Measurements from ENCODE around the gene HMGCLL1.

DNA sequence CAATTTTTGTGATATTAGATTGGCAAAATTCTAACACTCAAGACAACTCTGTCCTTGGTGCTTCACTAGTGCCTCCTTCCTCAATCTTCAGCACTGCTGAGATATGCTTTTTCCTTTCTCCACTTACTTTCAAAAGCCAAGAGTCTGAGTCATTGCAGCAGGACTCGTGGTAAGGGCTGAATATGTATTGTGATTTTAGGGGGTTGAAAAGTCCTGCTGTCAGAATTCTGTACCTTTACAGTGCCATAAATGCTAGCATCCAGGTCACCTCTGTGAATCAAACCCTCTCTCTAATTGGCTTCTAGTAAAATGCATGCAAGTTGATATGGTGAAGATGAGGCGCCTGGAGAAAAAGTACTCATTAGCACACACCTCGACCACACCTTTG is 43.8 kb upstream of the FAM83B start:
- RAMPAGE, long total RNA = no peak
- RRBS = no CpG with 5 or more reads among the region's 3 CpGs
PRO-cap:
- standard = no peak
- CoPRO, capped RNA only, 2 experiments = no peak in any of the 2 experiments
- CoPRO, capped and uncapped RNA, 2 experiments = no peak in any of the 2 experiments
- CoPRO, uncapped RNA only, 2 experiments = no peak in any of the 2 experiments
CAGE:
- cytosol, long polyA plus RNA = no peak
- long polyA plus RNA = no peak
- nucleolus, long total RNA = no peak
- nucleus, long polyA plus RNA = no peak

- RAMPAGE, long total RNA = no peak
- RRBS = no CpG with 5 or more reads among the region's 33 CpGs
PRO-cap:
- standard = no peak
- CoPRO, capped RNA only, 2 experiments = no peak in any of the 2 experiments
- CoPRO, capped and uncapped RNA, 2 experiments = no peak in any of the 2 experiments
- CoPRO, uncapped RNA only, 2 experiments = no peak in any of the 2 experiments
CAGE:
- cytosol, long polyA plus RNA = no peak
- long polyA plus RNA = no peak
- nucleolus, long total RNA = no peak
- nucleus, long polyA plus RNA = no peak
Observed at GRCh38 chr6:54961275-54962234, 115.0 kb downstream of the FAM83B start.

GRCh38 chr6:55578496-55579580 is at the start of gene HMGCLL1:
Gene HMGCLL1, minus strand, starts transcription at chr6:55579192.
- RAMPAGE, long total RNA = no peak
- RRBS = no CpG with 5 or more reads among the region's 56 CpGs
PRO-cap:
- standard = no peak
- CoPRO, capped RNA only, 2 experiments = no peak in any of the 2 experiments
- CoPRO, capped and uncapped RNA, 2 experiments = no peak in any of the 2 experiments
- CoPRO, uncapped RNA only, 2 experiments = no peak in any of the 2 experiments
CAGE:
- cytosol, long polyA plus RNA = no peak
- long polyA plus RNA = no peak
- nucleolus, long total RNA = no peak
- nucleus, long polyA plus RNA = no peak

- RAMPAGE, long total RNA = no peak
- RRBS = no CpG with 5 or more reads among the region's 2 CpGs
PRO-cap:
- standard = no peak
- CoPRO, capped RNA only, 2 experiments = no peak in any of the 2 experiments
- CoPRO, capped and uncapped RNA, 2 experiments = no peak in any of the 2 experiments
- CoPRO, uncapped RNA only, 2 experiments = no peak in any of the 2 experiments
CAGE:
- cytosol, long polyA plus RNA = no peak
- long polyA plus RNA = no peak
- nucleolus, long total RNA = no peak
- nucleus, long polyA plus RNA = no peak
Observed at GRCh38 chr6:56475978-56476356, 228.6 kb upstream of the COL21A1 start.

- RAMPAGE, long total RNA = no peak
- RRBS = no CpG with 5 or more reads among the region's 9 CpGs
PRO-cap:
- standard = no peak
- CoPRO, capped RNA only, 2 experiments = no peak in any of the 2 experiments
- CoPRO, capped and uncapped RNA, 2 experiments = no peak in any of the 2 experiments
- CoPRO, uncapped RNA only, 2 experiments = no peak in any of the 2 experiments
CAGE:
- cytosol, long polyA plus RNA = no peak
- long polyA plus RNA = no peak
- nucleolus, long total RNA = no peak
- nucleus, long polyA plus RNA = no peak
Observed at GRCh38 chr6:56482293-56483045, 235.1 kb upstream of the COL21A1 start.

- RAMPAGE, long total RNA = no peak
- RRBS = no CpG with 5 or more reads among the region's 4 CpGs
PRO-cap:
- standard = no peak
- CoPRO, capped RNA only, 2 experiments = no peak in any of the 2 experiments
- CoPRO, capped and uncapped RNA, 2 experiments = no peak in any of the 2 experiments
- CoPRO, uncapped RNA only, 2 experiments = no peak in any of the 2 experiments
CAGE:
- cytosol, long polyA plus RNA = no peak
- long polyA plus RNA = no peak
- nucleolus, long total RNA = no peak
- nucleus, long polyA plus RNA = no peak
Observed at GRCh38 chr6:56527383-56527793, 280.0 kb upstream of the COL21A1 start.

- RAMPAGE, long total RNA = no peak
- RRBS = no CpG with 5 or more reads among the region's 1 CpG
PRO-cap:
- standard = no peak
- CoPRO, capped RNA only, 2 experiments = no peak in any of the 2 experiments
- CoPRO, capped and uncapped RNA, 2 experiments = no peak in any of the 2 experiments
- CoPRO, uncapped RNA only, 2 experiments = no peak in any of the 2 experiments
CAGE:
- cytosol, long polyA plus RNA = no peak
- long polyA plus RNA = no peak
- nucleolus, long total RNA = no peak
- nucleus, long polyA plus RNA = no peak
Observed at GRCh38 chr6:56539283-56539611, 291.9 kb upstream of the COL21A1 start.

DNA sequence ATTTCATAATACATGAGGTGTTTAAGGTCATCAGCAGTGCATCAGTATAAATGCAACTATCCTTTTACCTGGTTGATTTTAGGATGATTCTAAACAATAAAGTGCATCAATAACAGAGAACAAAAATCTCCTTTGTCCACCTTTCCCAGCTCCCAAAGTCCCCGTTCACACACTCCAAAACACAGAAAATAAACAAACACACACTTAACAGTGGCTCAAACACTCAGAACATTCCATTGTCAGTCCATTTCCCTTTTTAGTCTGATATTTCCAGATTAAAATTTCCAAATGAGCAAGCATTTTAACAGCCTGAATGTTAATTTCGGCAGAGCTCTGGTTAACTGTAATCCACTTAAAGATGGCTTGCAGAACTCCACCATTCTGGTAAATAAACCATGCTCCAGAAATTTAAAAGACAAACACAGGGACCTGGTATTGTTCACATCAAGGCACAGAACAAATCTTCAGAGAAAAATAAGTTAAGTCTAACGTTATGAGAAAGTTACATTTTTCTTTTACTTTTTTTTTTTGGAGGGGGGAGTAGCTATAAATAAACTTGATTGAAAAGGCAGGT is 294.4 kb upstream of the COL21A1 start:
- RAMPAGE, long total RNA = no peak
- RRBS = no CpG with 5 or more reads among the region's 3 CpGs
PRO-cap:
- standard = no peak
- CoPRO, capped RNA only, 2 experiments = no peak in any of the 2 experiments
- CoPRO, capped and uncapped RNA, 2 experiments = no peak in any of the 2 experiments
- CoPRO, uncapped RNA only, 2 experiments = no peak in any of the 2 experiments
CAGE:
- cytosol, long polyA plus RNA = no peak
- long polyA plus RNA = no peak
- nucleolus, long total RNA = no peak
- nucleus, long polyA plus RNA = no peak

GRCh38 chr6:56625024-56625483 is 329.6 kb downstream of the DST start:
- RAMPAGE, long total RNA = no peak
- RRBS = no CpG with 5 or more reads among the region's 5 CpGs
PRO-cap:
- standard = no peak
- CoPRO, capped RNA only, 2 experiments = no peak in any of the 2 experiments
- CoPRO, capped and uncapped RNA, 2 experiments = no peak in any of the 2 experiments
- CoPRO, uncapped RNA only, 2 experiments = no peak in any of the 2 experiments
CAGE:
- cytosol, long polyA plus RNA = no peak
- long polyA plus RNA = no peak
- nucleolus, long total RNA = no peak
- nucleus, long polyA plus RNA = no peak

DNA sequence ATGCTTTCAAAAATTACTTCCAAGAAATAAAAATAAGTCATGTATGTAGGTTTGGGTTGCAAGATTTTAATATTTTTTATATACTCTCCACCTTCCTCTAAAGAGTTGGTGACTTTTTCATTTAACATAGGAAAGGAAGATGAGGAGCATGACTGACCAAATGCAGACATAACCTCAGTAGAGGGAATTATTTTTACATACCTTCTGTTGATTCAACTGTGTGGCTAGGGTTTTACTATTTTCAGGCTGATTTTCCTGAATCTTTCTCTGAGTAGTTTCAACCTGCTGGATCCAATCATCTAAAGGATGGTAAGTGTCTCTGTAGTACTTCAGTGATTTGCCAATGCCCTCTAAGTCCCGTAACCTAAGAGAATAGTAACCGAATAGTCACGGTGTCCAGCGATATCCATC is 326.8 kb downstream of the DST start:
- RAMPAGE, long total RNA = no peak
- RRBS = no CpG with 5 or more reads among the region's 4 CpGs
PRO-cap:
- standard = no peak
- CoPRO, capped RNA only, 2 experiments = no peak in any of the 2 experiments
- CoPRO, capped and uncapped RNA, 2 experiments = no peak in any of the 2 experiments
- CoPRO, uncapped RNA only, 2 experiments = no peak in any of the 2 experiments
CAGE:
- cytosol, long polyA plus RNA = no peak
- long polyA plus RNA = no peak
- nucleolus, long total RNA = no peak
- nucleus, long polyA plus RNA = no peak

- RAMPAGE, long total RNA = no peak
- RRBS = no CpG with 5 or more reads among the region's 3 CpGs
PRO-cap:
- standard = no peak
- CoPRO, capped RNA only, 2 experiments = no peak in any of the 2 experiments
- CoPRO, capped and uncapped RNA, 2 experiments = no peak in any of the 2 experiments
- CoPRO, uncapped RNA only, 2 experiments = no peak in any of the 2 experiments
CAGE:
- cytosol, long polyA plus RNA = no peak
- long polyA plus RNA = no peak
- nucleolus, long total RNA = no peak
- nucleus, long polyA plus RNA = no peak
Observed at GRCh38 chr6:56660218-56661035, 294.2 kb downstream of the DST start.

DNA sequence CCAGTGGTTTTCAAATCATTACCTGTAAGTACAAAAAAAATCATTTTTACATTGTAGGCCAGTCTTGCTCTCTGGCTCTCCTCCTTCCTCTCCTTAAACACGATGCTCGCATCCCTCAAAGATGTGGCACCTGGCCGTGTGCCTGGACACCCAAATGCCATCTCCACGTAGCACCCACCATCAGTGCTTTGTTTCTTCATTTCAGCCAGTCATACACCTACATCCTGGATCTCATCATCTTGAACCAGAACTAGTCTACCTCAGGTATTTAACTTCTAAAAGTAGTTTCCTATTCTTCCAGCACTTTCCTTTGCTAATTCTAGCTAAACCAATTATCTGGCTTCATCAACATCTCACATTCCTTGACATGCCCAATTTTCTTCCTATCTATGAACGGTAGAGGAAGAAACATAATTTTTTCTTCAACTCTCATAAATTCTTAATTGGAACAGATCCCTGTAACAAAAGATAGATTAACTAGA is 276.6 kb downstream of the DST start:
- RAMPAGE, long total RNA = no peak
- RRBS = no CpG with 5 or more reads among the region's 5 CpGs
PRO-cap:
- standard = no peak
- CoPRO, capped RNA only, 2 experiments = no peak in any of the 2 experiments
- CoPRO, capped and uncapped RNA, 2 experiments = no peak in any of the 2 experiments
- CoPRO, uncapped RNA only, 2 experiments = no peak in any of the 2 experiments
CAGE:
- cytosol, long polyA plus RNA = no peak
- long polyA plus RNA = no peak
- nucleolus, long total RNA = no peak
- nucleus, long polyA plus RNA = no peak

DNA sequence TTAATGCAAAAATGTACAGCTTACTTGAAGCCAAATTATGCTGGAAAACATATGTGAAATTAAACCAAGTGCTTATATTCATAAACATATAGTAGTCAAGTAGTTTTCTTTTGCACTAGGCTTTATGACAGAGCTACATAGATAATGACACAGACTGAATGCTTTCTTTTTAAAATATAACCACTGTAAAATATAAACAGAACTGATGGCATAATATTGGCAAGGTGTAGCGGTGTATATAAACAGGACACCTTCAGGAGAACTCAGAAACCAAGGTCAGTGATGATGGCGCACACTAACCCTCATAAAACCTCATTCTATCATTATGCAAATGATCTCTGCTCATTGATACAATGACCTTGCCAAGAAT is 263.5 kb downstream of the DST start:
- RAMPAGE, long total RNA = no peak
- RRBS = no CpG with 5 or more reads among the region's 2 CpGs
PRO-cap:
- standard = no peak
- CoPRO, capped RNA only, 2 experiments = no peak in any of the 2 experiments
- CoPRO, capped and uncapped RNA, 2 experiments = no peak in any of the 2 experiments
- CoPRO, uncapped RNA only, 2 experiments = no peak in any of the 2 experiments
CAGE:
- cytosol, long polyA plus RNA = no peak
- long polyA plus RNA = no peak
- nucleolus, long total RNA = no peak
- nucleus, long polyA plus RNA = no peak

DNA sequence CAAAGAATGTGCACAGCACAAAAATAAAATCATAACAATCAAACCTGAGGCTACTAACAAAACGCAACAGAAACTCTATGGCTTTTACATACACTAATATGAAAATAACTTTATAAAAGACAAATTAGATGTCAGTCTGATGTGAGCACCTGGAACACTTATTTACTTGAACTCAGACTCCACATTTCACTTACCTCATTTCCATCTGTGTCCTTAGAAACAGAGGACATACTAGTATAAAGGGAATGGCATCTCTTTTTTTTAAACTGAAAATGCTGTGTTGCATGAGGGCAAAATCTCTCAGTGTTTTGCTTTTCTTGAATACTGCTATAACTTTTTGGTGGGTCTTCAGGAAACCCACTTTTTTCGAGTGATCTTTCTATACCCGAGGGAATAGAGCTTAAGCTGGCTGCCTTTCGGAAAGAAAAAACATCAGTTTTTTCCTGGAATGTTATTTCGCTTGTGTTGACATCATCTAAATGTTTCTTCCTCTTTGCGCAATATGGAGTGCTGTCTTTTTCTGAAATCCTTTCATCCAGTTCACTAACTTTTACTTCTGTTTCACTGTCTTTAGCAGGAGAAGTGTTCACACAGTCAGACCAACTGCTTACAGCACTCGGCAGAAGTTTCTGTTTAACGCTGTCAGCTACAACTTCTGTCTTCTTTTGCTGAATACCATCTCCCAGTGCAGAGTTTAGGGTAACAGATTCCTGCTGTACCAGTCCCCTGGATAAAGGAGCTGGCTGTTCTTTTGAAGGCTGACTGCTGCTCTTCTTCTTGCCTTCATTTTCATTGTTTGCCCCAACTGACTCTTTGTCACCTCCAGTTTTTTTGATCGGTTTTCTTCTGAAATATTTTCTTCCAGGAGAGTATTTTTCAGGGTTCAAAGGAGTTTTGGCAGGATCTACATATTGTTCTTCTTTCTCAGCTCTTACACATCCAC is 262.2 kb downstream of the DST start:
- RAMPAGE, long total RNA = no peak
- RRBS = no CpG with 5 or more reads among the region's 9 CpGs
PRO-cap:
- standard = no peak
- CoPRO, capped RNA only, 2 experiments = no peak in any of the 2 experiments
- CoPRO, capped and uncapped RNA, 2 experiments = no peak in any of the 2 experiments
- CoPRO, uncapped RNA only, 2 experiments = no peak in any of the 2 experiments
CAGE:
- cytosol, long polyA plus RNA = no peak
- long polyA plus RNA = no peak
- nucleolus, long total RNA = no peak
- nucleus, long polyA plus RNA = no peak

GRCh38 chr6:56714881-56715555 is 239.6 kb downstream of the DST start:
- RAMPAGE, long total RNA = no peak
- RRBS = no CpG with 5 or more reads among the region's 3 CpGs
PRO-cap:
- standard = no peak
- CoPRO, capped RNA only, 2 experiments = no peak in any of the 2 experiments
- CoPRO, capped and uncapped RNA, 2 experiments = no peak in any of the 2 experiments
- CoPRO, uncapped RNA only, 2 experiments = no peak in any of the 2 experiments
CAGE:
- cytosol, long polyA plus RNA = no peak
- long polyA plus RNA = no peak
- nucleolus, long total RNA = no peak
- nucleus, long polyA plus RNA = no peak

DNA sequence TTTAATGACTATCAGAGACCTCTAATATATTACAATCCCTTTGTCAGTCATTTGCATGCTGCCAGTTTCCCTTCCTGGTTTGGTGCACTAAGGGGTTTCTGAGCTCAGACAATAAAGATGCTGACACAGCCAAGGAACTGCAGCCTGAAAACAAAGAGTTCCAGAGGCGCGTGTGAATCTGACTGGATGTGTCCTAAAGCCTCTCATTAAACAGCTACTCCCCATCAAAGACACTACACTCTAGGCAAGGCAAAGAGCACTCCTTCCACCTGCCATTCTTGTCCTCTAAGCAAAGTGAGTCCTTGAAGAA is 195.1 kb downstream of the DST start:
- RAMPAGE, long total RNA = no peak
- RRBS = no CpG with 5 or more reads among the region's 2 CpGs
PRO-cap:
- standard = no peak
- CoPRO, capped RNA only, 2 experiments = no peak in any of the 2 experiments
- CoPRO, capped and uncapped RNA, 2 experiments = no peak in any of the 2 experiments
- CoPRO, uncapped RNA only, 2 experiments = no peak in any of the 2 experiments
CAGE:
- cytosol, long polyA plus RNA = no peak
- long polyA plus RNA = no peak
- nucleolus, long total RNA = no peak
- nucleus, long polyA plus RNA = no peak

- RAMPAGE, long total RNA = no peak
- RRBS = no CpG with 5 or more reads among the region's 3 CpGs
PRO-cap:
- standard = no peak
- CoPRO, capped RNA only, 2 experiments = no peak in any of the 2 experiments
- CoPRO, capped and uncapped RNA, 2 experiments = no peak in any of the 2 experiments
- CoPRO, uncapped RNA only, 2 experiments = no peak in any of the 2 experiments
CAGE:
- cytosol, long polyA plus RNA = no peak
- long polyA plus RNA = no peak
- nucleolus, long total RNA = no peak
- nucleus, long polyA plus RNA = no peak
Observed at GRCh38 chr6:56808711-56809605, 145.7 kb downstream of the DST start.

GRCh38 chr6:56914685-56915386 is 39.8 kb downstream of the DST start:
- RAMPAGE, long total RNA = no peak
- RRBS = no CpG with 5 or more reads among the region's 7 CpGs
PRO-cap:
- standard = no peak
- CoPRO, capped RNA only, 2 experiments = no peak in any of the 2 experiments
- CoPRO, capped and uncapped RNA, 2 experiments = no peak in any of the 2 experiments
- CoPRO, uncapped RNA only, 2 experiments = no peak in any of the 2 experiments
CAGE:
- cytosol, long polyA plus RNA = no peak
- long polyA plus RNA = no peak
- nucleolus, long total RNA = no peak
- nucleus, long polyA plus RNA = no peak

Data from K562 (cell line).